ENCODE measurements around the genes SGPP2 and SERPINE2.

GRCh38 chr2:219447916-219448855, 13.5 kb downstream of the SPEG start:
- PRO-cap = no peak

DNA sequence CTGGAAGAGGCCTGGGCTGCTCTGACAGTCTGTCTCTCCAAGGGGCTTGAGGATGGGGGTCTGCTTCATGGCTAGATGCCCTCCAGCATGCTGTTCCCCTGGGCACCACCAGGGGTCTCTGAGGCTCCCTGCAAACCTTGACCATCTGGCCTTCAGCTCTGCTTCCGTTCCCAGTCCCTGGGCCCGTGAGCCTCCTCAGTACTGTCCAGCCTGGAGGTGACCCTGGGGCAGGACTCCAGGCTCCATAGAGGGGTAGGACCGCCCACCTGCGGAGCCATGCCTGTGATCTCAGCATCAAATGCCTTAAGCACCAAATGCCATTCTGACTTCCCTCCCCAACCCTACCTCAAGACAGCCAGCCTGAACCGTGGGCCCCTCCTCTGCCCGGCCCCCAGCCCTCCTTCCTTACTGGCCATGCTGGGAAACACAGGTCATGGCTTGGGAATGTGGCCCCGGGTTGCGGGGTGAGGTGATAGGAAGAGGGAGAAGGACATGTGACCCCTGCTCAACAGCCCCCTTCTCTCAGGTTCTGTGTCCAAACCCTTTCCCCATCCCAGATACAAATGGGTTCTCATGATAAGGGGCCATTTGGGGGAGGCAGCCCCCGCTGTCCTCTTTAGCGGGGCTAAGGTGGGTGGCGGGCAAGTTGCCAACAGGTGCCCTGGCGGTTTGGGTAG, 25.0 kb downstream of the SPEG start:
- PRO-cap = no peak

DNA sequence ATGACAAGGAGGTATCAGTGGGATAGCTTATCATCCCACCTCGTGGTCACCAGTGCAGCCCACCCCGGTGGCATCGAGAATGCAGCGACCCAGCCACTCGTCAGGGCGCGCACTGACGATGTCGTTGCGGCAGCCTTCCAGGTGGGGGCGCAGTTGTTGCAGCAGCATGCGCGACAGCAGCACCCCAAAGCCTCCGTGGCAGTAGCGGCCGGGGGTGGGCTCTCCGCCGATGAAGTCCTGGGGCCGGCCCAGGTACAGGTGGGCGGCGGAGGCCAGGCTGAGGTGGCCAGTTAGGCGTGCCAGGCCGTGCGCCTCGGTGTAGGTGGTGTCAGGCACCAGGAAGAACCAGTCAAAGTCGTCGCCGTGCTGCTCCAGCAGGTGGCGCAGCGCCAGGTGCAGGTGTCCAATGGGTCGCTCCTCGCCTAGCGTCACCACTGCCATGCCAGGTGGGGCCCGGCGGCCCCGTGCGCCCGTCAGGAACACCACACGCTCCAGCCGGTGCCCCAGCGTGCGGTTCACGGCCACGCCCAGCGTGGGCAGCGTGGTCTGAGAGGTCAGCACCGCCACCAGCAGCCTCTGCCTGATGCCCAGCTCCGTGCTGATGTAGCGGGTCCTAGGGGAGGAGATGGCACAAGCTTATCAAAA, 1.9 kb downstream of the CHPF start:
- PRO-cap = no peak

GRCh38 chr2:219542692-219543633, 646 bp downstream of the CHPF start:
- PRO-cap = unidirectional peak, minus-strand start at chr2:219543530

DNA sequence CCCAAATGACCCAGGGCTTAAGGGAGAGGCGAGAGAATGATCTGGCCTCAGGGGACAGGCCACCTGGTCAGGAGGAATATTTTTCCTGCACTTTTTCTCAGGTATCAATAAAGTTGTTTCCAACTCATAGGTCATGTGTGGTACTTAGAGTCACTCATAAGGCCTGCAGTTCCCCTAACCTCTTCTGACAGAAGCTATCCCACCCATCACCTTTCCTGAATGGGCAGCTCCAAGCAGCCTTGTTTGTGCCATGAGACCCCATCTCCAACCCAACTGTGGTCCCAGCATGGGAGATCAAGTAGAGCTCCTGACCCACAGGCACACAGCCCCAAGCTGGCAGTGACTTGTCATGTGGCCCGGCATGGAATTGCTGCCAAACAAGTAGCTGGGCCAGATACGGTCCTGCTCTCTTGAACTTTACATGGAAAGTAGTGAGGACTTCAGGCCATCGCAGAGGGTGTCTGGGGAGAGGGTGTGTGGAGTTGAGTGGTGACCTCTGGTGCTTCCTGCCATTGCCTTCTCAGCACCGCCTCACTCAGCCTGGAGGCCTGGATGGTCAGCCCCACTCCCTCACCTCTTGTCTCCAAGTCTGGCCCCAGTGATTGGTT, 11.0 kb upstream of the SLC4A3 start:
- PRO-cap = no peak

DNA sequence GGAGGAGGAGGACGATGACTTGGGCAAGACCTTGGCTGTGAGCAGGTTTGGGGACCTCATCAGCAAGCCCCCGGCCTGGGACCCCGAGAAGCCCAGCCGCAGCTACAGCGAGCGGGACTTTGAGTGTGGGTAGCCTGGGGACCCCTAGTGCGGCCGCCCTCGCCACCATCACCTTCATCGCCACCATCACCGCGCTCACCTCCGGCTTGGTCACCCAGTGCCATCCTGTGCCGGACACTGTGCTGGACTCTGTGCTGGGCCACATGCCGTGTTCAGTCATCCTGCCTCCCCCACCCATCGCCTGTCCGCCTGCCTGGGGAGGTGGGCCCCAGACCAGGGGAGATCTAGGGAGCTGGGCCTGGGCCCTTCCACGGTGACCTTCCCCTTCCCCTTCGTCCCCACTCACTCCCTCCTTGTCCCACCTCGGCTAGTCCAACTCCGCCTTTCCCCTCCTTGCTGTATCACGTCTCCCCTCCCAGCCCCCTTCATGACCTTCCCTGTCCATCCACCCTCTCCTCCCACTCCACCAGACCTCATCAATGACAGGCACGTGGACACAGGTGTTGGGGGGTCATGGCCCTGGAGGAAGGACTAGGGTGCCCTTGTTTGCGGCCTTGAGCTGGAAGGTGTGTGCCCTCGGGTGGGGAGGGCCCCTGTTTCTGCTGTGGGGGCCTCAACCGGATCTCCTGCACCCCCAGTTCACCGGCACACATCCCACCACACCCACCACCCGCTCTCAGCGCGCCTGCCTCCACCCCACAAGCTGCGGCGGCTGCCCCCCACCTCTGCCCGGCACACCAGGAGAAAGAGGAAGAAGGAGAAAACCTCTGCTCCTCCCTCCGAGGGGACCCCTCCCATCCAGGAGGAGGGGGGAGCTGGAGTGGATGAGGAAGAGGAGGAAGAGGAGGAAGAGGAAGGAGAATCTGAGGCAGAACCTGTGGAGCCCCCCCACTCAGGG, 1.3 kb downstream of the SLC4A3 start:
- PRO-cap = no peak

DNA sequence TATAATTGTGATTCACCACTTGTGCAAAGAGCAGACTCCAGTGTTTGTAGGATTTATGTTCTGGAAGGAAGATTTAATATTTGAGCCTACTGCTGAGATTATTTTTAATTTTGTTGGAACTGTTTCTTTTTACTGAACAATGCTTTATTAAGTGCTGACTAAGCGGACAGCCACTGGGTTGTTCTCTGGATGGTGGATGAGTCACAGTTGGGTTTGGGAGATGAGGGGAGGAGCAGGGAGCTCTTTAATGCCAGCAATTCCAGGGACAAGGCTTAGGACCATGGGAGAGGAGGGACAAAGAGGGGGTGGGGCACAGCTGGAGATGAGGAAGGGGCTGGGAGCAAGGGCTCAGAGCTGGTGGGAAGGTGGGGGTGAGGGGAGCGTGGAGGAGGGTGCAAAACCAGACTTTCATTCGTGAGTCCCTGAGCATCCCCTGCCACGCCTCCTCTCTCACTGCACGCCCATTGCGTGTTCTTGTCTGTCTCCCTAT, 18.2 kb downstream of the SLC4A3 start:
- PRO-cap = no peak

GRCh38 chr2:219688787-219689588, 61.6 kb downstream of the SLC4A3 start:
- PRO-cap = no peak

GRCh38 chr2:221570216-221570711, 1.8 kb downstream of the EPHA4 start:
- PRO-cap = no peak

DNA sequence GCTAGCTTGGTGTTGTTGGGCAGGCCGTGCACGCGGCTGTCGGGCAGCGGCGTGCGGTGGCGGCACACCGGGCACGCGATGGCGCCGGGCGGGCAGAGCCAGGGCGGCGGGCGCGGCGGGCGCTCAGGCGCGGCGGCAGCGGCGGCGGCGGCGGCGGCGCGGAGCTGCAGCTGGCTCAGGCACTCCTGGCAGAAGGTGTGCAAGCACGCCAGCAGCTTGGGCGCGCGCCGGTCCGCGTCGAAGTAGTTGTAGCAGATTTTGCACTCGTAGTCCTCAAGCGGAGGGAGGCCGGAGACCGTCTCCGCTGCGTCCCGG, 366 bp downstream of the ENSG00000288658 start:
- PRO-cap = no peak

DNA sequence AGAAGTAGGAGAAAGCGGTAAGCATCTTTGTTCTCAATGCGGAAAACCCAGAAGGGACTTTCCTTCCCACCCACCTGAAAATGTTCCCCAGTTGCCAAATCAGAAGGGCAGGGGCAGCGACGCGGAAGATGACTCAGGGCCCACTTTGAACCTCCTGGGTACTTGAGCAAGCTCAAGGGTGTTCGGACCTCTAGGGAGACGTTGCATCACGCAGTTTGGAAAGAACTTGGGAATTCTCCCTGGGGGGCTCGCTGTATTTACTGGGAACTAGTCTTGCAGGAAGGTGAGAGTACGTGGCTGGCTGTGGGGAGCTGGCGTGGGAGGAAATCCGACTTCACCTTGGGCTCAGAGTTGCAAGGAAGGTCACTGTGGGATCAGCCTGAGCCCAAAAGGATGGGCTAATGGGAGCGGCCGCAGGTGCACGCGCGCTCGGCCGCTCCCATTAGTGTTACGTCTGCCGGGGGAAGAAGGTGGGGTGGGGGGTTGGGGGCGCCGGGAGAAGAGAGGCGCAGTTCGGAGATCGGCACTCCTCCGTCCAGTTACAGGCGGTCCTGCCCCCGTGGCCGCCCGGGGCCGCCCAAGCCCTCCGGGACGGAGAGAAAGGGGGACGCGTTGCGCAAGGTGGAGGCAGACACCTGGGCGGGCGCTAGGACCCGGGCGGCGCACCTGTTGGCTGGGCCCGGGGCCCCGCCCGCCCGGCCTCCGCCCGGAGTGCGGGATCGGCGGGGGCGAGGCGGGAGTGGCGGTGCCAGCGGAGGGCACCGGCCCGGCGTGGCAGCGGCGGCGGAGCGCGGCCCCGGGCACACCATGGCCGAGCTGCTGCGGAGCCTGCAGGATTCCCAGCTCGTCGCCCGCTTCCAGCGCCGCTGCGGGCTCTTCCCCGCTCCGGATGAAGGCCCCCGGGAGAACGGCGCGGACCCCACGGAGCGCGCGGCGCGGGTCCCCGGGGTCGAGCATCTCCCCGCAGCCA, at the start of gene SGPP2:
Gene SGPP2 (plus strand): TSS at position 748 of the 970 bp plus-strand sequence.
- PRO-cap = unidirectional peak, plus-strand start at position 102 of the sequence; unidirectional peak, plus-strand start at position 175 of the sequence; unidirectional peak, plus-strand start at position 716 of the sequence

- PRO-cap = no peak
Measured at GRCh38 chr2:222518371-222519352, 94.3 kb downstream of the SGPP2 start.

GRCh38 chr2:222715719-222716056, 44.2 kb downstream of the MOGAT1 start:
- PRO-cap = no peak

DNA sequence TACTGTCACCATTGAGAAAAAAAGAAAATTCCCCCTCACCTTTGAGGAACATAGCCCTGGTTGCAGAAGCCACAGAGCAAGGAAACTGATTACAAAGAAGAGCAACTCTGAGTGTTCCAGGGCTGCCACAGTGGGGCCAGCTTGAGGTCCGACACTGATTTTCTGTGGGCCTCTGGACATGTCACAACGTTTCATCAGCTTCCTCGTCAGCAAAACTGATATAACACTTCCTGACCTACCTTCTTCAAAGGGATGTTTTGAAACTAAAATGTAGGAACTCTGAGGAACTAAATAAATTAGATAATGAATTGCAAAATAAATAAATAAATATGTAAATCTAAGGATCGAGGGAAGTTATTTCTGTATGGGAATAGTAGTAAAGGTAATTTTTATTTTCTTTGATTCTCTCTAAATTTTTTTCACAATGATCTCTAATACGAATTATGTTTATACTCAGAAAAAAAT, 54.8 kb upstream of the ACSL3 start:
- PRO-cap = no peak

DNA sequence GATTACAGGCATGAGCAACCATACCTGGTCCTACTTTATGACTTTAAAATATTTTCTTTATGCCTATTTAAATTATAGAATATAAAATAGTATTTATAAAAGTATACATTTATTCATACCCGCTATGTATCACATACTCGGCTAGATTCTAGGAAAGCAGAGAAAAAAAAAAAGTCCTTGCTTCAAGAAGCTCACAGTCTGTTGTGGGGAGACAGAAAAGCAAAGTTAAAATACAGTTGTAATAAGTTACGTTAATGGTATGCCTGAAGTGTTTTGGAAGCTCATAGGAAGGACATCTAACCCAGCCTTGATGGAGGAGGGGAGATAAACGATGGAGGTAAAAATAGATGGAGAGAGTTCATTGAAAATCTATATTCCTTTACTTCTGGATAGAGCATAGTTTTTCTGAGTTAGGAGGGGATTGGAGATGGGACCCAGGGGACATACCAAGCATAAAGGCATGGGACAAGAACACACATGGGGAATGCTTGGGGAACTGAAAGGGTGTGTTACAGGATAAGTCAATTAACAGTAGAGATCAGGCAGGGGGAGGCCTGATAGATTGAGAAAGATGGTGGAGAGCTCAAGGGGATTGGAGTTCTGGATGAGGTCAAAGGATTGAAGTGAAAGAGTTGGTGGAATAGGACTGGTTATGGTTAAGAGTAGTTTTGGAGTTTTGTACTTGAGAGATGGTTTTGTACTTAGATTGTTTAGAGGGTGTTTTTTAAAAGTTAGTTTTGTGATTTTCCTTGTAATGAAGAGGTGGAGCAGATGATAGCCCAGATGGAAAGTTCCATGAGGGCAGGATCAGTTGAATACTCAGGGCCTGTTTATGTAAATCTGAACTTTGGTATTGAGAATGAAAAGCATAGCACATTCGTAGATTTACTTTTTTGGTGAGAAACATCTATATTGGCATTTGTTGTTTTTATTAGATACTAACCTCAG, 16.0 kb downstream of the ACSL3 start:
- PRO-cap = no peak

DNA sequence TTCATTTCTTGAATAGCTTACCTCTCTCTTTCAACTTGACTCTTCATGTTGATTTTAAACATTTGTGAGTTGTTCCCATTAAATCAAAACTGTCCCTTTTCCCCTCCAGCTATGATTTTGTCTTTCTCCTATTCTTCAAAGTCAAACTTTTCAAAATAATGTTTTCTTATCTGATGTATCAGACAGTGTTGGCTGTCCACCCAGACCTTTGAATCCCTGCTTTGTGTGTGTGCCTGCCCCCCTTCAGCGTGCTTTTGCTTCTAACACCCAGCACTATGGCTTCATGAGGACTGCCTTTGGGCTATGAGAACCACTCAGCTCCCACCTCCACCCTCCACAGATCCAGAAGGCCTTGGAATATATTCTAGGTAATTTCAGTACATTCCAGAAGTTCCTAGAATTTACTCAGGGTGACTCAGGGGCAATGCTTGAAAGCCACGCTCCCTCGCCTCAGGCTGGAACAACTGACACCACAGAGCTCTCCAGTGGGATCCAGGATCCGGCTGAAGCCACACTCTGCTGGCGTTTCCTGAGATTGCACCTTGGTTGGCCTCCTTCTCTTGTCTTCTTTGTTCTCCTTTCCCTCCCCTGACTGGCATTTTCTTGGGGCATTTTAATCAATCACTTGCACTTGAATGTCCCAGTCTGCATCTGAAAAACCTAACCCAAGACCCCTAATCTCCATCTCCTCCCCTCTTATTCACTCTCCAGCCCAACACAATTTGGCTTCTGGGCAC, 92.7 kb upstream of the KCNE4 start:
- PRO-cap = no peak

GRCh38 chr2:223612601-223613858, 10.9 kb upstream of the SCG2 start:
- PRO-cap = bidirectional peak, plus-strand start at chr2:223613223, minus-strand start at chr2:223613055

- PRO-cap = no peak
Measured at GRCh38 chr2:223959507-223960169, 2.4 kb downstream of the MRPL44 start.

DNA sequence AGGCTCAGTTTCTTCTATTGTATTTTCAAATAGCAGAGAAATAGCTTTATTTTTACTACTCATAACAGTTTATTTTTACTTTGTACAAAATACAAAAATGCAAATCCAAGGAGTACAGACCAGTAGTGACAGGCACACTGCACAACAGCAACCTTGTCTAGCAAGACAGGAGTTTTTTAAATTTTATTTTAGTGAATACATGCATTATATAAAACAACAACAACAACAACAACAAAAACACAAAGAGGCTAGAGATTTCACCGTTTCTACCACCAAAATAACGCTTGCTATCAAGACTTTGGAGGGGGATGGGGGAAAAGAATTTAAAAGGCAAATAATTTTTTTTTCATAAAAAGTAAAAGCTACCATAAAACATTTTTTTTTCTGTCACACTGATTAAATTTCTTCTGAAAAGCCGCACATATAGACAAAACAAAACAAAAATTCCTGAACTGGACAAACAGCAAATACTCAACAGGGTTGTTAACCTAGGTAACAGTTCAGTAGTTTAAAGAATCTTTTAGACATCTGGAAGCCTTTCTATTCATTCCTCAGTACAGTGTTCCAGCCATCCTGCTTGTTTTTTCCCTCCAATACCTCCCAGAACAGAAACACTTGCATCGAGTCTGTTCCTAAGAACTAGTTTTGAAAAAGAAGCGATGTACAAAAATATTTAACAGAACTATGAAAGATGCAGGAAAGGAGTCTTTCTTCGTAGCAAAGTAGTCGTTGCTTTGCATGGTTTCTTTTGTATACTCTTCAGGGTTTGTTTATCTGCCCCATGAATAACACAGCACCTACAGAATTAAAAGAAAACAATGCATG, 18.1 kb downstream of the MRPL44 start:
- PRO-cap = no peak

- PRO-cap = bidirectional peak, plus-strand start at chr2:224039425, minus-strand start at chr2:224039291
Measured at GRCh38 chr2:224038874-224040257, at the start of gene SERPINE2. TSS of gene SERPINE2 (minus strand) at chr2:224039286.

All from paraaortic lymph node (tissue), 1 donor.